ENCODE measurements around a stretch of chr1.

DNA sequence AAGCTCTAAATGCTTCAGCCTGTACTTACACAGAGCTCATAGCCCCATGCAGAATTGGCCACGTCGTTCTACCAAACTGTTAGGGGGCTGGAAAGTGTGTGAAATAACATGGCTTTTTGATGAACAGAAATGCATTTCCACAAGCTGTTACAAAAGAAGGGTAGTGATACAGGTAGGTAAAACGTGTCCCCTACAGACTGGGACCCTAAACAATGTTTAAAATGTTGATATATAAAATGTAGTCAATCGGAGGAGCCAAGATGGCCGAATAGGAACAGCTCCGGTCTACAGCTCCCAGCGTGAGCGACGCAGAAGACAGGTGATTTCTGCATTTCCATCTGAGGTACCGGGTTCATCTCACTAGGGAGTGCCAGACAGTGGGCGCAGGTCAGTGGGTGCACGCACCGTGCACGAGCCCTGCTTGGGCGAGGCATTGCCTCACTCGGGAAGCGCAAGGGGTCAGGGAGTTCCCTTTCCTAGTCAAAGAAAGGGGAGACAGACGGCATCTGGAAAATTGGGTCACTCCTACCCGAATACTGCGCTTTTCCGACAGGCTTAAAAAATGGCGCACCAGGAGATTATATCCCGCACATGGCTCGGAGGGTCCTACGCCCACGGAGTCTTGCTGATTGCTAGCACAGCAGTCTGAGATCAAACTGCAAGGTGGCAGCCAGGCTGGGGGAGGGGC lies 61.6 kb downstream of the FNBP1L start:
- PRO-cap, 2 experiments = no peak in any of the 2 experiments

DNA sequence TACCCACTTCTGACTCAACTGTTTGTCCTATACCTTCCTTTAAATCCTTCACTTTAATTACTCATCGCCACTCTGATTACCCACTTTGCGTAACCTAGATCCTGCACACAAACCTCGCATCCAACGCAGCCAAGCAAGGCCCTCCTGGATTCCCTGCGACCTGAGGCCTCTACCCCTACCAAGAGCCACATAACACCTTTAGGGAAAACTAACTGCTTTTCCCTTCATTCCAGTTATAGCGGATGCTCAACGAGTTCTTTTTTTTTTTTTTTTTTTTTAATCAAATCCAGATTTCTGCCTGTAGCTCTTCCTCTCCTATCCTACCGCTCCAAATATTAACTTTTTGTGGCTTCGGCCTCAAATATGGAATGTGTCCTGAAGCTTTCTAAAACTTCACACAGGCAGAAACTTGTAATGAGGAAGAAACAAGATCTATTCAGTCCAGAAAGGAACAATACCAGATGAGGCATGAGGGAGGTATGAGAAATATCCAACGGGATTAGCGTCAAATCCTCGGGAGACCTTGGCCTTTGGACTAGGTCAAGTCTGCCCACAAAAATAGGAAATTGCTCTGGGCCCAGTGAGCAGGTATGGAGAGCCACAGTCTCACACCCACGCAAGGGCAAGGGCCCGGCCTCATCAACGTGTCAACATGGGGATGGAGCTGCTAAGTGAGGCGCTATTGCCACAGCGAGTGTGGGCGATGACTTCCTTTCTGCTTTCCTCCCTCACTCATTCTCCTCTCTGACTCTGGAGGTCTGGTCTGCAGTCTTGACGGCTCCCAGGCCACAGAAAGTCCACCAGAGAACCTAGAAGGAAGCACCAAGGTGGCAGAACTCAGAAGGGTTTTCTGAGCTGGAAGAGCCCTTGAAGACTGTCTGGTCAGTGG lies 66.6 kb downstream of the BCAR3 start:
- PRO-cap, 2 experiments = no peak in any of the 2 experiments

- PRO-cap, 2 experiments = no peak in any of the 2 experiments
Observed at GRCh38 chr1:93656082-93656858, 25.4 kb downstream of the BCAR3 start.

- PRO-cap, 2 experiments = no peak in any of the 2 experiments
Observed at GRCh38 chr1:93662654-93663473, 18.8 kb downstream of the BCAR3 start.

GRCh38 chr1:93693230-93693680 lies 11.6 kb upstream of the BCAR3 start:
- PRO-cap, 2 experiments = no peak in any of the 2 experiments

DNA sequence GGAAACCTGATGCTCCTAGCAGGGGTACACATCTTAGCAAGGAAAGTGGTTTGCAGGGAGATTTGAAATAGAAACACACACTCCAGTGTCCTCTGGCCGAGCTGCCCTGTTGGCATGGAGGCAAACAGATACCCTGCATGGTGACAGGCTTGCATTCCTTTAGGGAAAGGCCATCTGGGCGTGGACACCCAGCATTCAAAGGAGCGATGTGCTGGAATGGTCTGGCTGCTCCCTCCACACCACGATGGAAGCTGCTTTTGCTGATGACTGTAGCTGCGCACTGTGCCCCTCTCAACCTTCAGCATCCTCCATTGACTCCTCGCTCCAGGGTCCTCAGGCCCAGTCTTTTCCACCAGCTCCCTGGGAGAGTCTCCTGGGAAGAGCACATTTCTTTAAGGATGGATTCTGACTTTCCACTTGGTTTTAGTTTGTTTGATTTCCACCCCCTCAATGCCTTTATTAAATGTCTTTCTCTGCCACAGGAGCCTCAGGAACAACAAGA lies 41.6 kb upstream of the BCAR3 start:
- PRO-cap, 2 experiments = no peak in any of the 2 experiments

- PRO-cap, 2 experiments = no peak in any of the 2 experiments
Observed at GRCh38 chr1:93775159-93775552, 93.5 kb upstream of the BCAR3 start.

GRCh38 chr1:93875569-93875866 lies 3.5 kb downstream of the DNTTIP2 start:
- PRO-cap, 2 experiments = no peak in any of the 2 experiments

- PRO-cap, 2 experiments = no peak in any of the 2 experiments
Observed at GRCh38 chr1:93965720-93966299, 56.6 kb upstream of the GCLM start.

DNA sequence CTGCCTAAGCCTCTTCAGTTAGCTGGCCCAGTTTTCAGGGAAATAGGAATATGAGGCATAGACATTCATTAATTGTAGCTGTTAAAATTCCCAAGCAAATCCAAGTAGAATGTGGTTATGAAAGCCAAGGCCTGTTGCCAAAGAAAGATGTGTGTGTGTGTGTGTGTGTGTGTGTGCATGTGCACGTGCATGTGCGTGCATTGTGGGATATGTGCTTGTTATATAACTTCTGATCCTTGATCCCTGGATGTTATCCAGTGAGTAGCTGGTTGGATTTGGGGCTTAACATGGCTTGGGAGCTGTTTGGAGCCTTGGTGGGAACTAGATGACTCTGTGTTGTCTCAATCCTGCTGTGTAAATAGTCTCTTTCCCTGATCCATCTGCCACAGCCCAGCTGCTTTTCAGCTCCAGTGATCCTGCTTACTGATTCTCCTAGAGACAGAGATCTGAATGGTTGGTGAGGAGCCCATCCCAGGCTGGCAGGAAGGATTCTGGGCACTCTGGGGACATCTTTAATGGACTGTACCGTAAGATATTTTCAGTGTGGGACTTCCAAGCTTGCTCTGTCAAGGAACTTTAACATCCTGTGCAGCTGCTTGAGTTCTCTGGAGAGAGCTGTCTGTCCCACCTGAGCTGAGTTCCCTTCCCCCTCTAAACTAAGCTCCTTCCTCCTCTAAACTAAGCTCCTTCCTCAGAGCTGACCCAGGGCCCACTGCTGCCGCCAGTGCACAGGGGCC lies 70.7 kb upstream of the GCLM start:
- PRO-cap, 2 experiments = no peak in any of the 2 experiments

DNA sequence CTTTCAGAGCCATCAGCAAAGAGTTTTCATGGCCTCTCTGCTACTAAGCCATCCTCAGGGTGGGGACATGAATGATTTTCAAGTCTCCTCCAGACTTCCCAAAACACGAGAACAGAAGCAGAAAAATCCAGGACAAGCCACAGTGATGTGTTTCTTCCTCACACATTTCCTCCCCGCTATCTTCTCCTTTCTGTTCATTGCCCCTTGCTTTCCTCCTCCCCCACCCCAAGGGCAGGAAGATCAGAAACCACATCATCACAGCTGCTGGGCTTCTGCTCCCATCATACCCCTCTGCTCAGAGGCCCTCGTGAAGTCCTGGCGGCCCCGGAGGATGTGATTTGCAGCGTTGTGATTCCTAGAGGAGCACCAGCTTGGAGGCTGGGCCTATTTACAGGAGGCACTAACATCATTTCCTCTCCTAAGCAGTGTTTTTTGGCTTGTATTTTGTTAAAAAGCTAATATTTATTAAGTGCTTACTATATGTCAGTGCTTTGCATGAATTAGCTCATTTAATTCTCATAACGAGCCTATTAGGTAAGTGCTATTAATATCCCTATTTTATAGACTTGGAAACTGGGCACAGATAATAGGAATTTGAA lies 47.8 kb downstream of the ABCA4 start:
- PRO-cap, 2 experiments = no peak in any of the 2 experiments

DNA sequence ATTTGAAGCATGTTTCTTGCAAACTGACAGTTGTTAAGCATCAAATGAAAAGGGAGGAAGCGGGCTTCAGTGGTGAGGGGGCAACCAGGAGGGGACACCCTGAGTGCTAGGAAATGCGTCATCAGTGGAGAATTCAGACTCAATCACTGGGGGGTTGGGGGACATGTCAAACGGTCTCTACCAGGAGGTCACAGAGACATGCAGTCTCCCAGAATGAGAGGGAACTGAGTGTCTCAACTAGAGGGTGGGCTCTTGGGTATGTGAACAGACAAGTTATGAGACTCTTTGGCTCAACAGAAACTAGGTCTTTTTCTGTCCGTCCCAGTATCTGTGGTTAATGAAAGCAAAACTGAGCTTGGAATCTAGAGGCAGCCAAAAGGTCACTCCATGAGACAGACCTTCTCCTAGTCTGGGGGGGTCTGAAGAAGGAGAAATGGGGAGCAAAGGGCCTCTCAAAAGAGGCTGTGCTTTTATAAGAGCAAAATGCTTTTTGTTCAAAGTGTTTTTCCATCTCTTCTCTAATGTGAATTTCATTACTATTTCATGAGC lies 28.5 kb downstream of the ABCA4 start:
- PRO-cap, 2 experiments = no peak in any of the 2 experiments

GRCh38 chr1:94093805-94094393 lies 27.0 kb downstream of the ABCA4 start:
- PRO-cap, 2 experiments = no peak in any of the 2 experiments

GRCh38 chr1:94209334-94209863 lies 28.0 kb downstream of the ARHGAP29 start:
- PRO-cap, 2 experiments = no peak in any of the 2 experiments

- PRO-cap, 2 experiments = no peak in any of the 2 experiments
Observed at GRCh38 chr1:94218834-94219725, 18.3 kb downstream of the ARHGAP29 start.

DNA sequence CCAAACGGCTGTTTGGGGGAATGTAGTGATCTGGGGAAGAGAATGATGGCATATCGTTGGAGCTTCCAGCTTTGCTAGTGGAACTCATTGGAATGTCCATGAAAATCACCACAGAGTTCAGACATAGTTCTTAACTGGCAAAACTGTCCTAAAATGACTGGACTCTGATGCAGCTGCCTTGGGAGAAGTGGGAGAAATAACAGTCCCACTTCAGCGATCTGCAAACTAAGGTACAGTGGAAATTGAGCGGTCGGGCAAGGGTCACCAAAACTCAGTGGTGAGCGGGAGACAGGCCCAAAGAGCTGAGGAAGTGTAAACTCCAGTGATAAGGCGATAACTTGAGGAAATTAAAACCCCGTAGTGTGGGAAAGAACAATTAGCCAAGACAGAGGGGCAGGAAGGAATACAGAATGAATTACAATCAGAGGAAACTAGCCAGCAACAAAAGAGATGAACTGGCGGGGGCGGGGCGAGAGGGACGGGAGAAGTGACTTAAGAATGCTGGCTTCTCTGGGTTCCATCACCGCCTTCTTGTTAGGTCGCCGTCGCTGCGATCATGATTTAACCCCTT lies 89.8 kb upstream of the ARHGAP29 start:
- PRO-cap, 2 experiments = no peak in any of the 2 experiments

GRCh38 chr1:94350427-94350947 lies 67.7 kb upstream of the ABCD3 start:
- PRO-cap, 2 experiments = no peak in any of the 2 experiments

DNA sequence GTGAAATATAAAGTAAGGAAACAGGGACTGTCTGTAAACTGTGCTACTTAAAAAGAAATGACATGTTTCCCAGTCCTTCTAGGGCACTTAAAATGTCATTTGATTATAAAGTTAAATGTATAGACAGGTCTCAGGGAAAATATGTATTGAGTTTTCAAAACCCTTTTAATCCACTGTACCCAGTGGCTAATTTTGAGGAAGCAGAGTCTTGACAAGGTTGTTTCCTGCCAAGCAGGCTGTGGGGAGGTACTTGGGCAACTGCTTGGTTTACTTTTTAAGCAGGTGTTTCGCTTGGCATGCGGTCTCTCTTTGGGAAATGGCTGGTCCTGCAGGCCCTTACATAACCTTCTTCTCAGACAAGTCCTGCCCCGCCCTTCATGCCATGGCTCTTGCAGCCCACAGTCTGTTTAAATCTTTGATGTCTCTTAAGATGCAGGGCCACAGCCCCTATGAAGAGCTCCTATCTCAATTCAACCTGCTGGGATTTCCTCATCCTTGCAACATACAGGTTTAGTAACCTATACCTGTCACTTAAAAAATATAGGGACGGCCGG lies 36.0 kb upstream of the ABCD3 start:
- PRO-cap, 2 experiments = no peak in any of the 2 experiments

DNA sequence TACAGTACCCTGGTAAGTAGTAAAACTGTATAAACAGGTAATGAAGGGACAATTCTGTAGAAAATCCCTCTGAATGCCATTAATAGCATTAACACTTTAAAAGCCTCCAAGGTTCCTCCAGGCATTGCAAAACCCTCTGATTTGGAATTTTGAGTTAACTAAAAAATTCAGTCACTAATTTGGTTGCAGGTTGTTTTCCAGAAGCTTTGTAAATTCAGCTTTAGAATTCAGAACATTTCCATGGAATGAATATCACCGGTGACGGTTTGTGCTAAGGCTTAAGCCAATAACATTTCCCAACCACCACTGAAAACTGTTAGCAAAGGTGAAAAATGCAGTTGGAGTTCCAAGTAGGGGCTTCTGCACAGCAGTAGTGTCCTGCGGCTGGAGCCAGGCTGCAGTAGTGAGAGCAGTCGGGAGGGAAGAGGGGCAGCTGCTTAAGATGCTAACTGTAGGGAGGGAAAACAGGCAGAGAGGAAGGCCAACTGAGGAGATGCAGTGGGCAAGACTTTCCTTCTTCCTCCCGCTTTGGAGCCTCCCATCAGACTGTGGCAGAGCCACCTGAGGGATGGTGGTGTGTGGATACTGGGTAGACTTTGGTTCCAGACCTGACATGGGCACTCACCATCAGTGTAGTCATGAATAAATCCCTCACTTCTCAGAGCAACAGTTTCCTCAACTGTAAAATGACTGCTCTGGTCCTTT lies 3.4 kb downstream of the F3 start:
- PRO-cap, 2 experiments = no peak in any of the 2 experiments

GRCh38 chr1:94539600-94540126 lies 1.9 kb downstream of the F3 start:
- PRO-cap, 2 experiments = no peak in any of the 2 experiments

Measured in Metastatic Liver Carcinoma in the Adrenal Gland (tissue), 2 donors.